ENCODE measurements around a stretch of chr16.

DNA sequence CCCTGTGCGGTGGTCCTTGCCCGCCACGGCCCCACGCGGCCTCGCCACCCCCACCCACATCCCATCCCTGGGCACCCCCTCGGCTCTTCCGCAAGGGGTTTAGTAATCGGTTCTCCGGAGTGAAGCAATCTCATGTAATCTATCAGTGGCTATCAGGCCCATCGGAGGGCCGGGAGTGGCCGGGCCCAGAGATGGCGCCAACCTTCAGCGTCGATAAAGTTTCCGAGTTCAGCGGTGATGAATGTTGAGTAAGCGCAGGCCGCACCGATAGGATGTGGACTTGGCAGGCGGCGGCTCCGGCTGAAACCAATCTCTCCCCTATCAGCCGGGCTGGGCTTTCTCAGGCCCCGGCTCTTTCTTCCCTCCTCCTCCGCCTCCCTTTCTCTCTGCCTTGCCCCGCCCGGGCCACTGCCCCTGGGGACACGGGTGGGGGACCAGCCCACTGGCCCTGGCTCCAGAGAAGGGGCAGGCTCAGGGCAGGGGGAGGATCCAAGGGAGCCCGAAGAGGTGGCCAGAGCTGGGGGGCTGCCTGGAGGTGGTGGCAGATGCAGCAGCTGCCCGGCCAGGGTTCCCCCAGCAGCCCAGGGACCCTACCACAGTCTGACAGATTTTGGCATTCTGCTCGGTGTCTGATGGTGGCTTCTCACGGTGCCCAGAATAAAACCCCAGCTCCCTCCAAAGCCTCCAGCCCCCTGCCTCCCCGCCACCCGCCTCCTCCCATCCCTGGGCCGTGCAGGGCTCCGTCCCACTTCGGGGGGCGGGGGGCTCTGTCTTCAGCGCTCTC lies 20.9 kb downstream of the ZFPM1 start:
- RRBS: 98% methylated on average over 4 of the region's 41 CpGs

DNA sequence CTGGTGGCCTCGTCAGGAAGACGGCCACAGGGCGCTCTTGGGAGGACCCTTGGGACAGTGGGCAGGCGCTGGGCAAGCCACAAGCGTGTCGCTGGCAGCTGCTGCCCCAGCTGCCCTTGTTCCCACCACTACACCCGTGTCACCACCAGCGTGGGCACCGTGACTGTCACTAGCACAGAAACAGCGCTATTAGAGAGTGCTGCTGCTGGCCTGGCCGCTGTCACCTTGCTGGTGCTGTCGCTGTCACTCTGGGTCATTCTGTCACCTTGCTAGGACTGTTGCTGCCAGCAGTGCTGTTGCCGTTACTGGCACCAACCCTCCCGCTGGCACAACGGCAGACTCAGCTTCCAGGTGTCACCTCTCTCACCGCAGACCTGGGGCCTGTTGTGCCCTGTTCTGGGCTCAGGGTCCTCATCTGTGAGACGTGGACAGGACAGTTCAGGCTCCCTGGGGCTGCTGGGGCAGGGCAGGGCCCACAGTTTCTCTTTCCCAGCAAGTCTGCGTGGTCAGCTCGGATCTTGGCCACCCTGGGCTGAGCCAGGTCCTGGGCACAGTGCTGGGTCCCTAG lies 47.3 kb downstream of the ZFPM1 start:
- RRBS: no CpG with 5 or more reads among the region's 19 CpGs

GRCh38 chr16:88536722-88537270 lies 33.4 kb upstream of the ZC3H18 start:
- RRBS: no CpG with 5 or more reads among the region's 14 CpGs

DNA sequence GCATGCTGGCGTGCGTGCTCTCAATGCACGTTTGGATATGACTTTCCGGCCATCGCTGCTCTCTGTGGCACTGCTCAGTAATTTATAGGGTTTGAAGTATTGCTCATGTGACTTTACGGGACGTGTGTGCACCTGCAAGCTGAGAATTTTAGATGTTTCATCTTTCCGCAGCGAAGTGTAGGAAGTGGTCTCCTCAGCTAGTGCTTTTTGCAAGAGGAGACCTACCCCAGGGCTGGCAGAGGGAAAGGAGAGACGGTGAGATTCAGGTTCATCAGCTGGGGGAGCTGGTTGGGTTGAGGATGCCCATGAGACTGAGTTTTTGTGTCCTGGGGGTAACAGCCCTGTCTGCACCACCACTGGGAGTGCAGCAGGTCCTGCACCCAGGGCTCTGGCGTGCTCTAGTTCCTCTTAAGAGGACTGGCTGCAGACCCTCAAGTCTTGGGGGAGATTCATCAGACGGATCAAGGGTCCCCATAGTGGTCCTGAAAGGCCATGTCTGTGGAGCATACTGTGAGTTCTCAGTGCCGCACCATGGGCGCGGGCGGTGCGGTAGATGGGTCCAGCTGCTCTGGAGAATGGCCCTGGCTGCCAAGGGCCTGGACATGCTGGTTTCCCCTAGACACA lies 8.9 kb downstream of the ZC3H18 start:
- RRBS: no CpG with 5 or more reads among the region's 17 CpGs

DNA sequence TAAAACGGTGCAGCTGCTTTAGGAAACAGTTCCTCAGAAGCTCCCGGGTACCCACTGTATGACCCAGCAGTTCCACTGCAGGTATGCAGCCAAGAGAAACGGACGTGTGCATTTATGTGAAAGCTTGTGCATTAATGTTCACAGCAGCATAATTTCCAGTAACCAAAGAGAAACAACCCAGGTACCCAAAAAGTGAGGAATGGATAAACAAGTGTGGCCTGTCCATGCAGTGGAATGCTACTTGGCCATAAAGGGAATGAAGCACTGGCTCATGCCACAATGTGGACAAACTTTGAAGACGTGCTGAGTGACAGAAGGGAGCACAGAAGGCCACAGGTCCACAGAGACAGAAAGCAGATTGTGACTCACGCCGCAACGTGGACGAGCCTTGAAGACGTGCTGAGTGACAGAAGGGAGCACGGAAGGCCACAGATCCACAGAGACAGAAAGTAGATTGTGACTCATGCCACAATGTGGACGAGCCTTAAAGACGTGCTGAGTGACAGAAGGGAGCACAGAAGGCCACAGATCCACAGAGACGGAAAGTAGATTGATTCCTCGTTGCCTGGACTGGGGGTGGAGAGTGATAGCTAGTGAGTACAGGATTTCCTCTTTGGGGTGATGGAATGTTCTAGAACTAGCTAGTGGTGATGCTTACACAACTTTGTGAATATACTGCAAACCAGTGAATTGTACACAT lies 19.2 kb downstream of the ZC3H18 start:
- RRBS: no CpG with 5 or more reads among the region's 15 CpGs

DNA sequence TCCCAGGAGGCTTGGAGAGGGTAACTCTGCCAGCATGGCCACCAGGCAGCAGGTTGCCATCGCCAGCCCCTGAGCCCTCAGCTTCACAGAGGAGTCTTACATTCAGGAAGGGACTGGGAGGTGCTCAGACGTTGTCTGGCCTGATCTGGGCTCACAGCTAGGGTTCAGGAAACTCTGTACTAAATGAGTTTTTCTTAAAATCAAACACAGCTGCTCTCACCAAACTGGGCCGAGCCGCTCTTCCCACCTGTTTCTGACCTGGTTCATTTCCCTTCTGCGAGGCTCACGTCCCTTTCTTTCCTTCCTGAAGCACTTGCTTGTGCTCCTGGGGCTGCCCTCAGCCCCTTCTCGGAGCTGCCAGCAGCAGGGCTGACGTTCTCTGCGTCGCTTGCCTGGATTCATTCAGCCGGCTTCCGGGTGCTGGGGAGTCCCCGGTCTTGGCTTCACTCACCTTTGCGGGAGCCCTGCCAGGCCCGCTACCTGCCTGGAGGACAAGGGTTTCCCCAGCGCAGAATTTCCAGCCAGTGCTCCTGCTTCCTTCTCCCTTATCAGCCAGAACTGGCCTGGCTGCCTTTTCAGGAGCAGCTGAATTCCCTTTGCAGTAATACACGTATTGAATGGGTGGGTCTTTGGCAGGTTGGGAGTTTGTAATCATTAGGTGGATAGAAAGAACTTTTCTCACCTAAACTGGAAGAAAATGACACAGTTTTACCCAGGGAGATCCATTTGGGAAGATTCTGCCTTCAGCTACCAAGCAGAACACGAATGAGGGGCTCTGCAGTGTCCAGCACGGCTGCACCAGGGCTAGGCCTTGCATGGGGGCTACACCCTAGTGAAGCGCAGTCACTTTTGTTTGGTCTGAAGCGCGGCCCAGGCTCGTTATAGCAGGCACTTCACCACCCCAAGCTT lies 22.1 kb upstream of the IL17C start:
- RRBS: no CpG with 5 or more reads among the region's 23 CpGs

- RRBS: 3% methylated on average over 39 of the region's 94 CpGs
Observed at GRCh38 chr16:88634068-88635109, 4.0 kb upstream of the IL17C start.

DNA sequence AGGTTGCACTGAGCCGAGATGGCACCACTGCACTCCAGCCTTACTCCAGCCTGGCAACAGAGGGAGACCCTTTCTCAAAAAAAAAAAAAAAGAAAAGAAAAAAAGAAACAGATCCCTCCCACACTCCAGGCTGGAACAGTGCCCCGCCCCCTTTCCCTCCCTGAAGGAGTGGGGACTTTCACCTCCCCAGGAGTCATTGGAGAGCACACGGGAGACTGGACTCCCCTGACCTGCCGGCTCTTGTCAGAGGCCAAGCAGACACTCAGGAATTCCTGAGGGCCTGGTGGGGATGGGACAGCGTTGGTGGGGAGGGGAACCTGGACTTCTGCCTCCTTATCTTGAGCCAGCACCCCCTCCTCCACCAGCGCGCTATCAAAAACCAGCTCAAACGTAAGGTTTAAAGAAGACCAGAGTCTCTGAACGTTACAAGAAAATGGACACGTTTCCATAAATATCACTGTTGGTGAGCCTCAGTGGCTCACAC lies 2.9 kb downstream of the MVD start:
- RRBS: no CpG with 5 or more reads among the region's 10 CpGs

DNA sequence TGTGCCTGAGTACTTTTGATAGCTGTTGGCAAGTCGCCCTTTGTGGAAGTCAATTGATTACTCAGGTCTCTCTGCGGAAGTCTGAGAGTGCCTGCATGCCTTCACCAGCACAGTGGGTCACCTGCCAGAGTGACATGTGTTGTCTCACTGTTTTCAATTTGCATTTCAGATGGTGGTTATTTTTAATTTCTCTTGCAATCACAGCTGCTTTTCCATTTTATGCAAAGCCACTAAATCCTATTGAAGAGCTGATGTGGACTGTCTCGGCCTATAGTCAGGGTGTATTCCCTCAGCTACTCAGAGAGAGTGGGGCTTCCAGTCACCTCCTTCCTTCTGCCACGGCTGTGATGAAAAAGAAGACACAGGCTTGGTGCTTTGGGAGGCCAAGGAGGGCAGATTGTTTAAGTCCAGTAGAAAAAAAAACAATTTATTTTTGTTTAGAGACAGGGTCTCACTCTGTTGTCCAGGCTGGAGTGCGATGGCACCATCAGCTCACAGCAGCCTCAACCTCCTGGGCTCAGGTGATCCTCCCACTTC lies 2.5 kb upstream of the MVD start:
- RRBS: no CpG with 5 or more reads among the region's 5 CpGs

- RRBS: 81% methylated on average over 5 of the region's 31 CpGs
Observed at GRCh38 chr16:88691769-88692613, 5.7 kb upstream of the SNAI3 start.

DNA sequence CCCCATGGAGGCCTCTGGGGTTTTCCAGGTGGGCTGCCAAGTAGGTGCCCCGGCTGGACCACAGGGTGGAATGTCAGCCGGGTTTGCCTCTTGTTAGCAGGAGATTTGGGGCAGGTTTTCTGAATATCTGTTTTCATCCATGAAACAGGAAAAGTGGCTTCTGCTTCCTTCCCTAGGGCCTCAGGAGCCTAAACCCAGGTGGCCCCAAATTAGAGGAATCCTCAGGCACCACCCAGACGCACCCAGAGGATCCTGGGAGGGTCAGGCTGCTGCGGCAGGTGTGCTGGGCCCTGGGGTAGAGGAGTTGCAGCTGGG lies 6.8 kb upstream of the SNAI3 start:
- RRBS: no CpG with 5 or more reads among the region's 4 CpGs

DNA sequence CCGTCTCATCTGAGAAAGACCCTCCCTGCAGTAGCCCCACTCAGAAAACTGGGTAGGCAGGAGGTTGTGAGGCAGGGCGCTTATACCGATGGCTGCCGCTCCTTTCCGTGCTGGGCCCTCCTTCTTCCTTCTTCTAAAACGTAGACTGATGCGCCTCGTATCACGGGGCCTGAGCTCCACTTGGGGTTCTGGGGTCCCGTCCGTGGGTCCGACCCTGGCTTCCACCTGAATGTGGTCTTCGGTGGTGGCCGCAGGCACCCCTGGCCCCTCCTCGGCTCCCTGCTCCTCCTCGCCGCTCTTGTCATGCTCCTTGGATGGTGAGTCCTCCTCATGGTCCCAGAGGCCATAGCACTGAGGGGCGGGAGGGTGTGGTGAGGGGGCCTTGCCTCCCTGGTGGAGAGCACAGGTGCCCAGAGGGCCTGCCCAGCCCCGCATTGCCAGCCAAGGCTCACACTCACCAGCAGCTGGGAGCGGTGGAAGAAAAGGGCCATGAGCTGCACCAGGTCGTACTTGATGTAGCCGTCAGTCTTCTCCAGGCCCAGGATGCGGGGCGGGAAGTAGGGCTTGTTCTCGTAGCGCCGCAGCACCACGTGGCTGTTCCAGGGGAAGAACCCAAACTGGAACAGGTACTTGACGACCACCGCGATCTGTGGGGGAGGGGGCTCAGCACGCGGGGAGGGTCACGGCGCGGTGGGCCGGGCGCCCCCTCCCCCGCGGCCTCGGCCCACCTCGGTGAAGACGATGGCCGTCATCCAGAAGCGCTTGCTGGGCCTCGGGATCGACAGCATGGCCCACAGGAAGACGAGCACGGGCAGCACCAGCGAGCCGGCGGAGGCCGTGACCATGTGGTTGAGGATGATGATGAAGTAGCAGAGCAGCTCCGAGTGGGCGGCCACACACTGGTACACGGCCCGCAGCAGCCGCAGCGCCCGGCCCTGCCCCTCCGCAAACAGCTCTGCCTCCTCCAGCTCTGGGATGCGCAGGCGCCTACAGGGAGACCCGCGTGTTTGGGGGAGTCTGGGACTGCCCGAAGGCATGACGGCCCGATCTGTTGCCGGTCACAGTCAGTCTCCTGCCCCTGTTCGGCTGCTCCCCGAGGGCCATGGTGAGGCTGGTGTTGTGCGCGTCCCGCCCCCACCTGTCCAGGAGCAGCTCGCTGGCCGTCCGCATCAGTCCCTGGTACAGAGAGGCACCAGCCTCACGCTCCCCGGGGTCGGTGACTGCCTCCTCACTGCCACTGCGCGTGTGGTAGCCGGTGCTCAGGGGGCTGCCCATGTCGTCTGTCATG lies 15.2 kb downstream of the CTU2 start:
- RRBS: 93% methylated on average over 5 of the region's 84 CpGs

DNA sequence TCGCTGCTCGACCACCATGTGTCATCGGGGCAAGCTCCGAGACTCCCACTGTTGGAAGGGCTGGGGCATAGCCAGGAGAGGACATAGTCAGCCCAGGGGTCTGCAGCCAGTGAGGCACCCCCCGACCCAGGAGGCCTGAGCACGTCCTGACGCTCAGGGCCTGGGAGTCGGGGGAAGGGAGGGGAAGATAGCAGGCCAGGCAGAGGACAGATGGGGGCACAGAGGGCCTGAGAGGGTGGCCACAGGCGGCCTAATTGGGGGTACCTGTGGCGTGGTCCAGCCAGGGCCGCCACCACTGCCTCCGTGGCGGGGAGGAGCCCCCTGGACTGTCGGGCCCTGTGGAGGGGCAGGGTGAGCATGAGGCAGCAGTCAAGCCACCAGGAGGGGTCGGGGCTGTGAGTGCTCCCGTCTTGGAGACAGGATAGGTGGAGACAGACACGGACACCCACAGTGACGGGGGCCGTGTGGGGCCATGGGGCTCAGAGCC lies 18.5 kb downstream of the CTU2 start:
- RRBS: no CpG with 5 or more reads among the region's 19 CpGs

DNA sequence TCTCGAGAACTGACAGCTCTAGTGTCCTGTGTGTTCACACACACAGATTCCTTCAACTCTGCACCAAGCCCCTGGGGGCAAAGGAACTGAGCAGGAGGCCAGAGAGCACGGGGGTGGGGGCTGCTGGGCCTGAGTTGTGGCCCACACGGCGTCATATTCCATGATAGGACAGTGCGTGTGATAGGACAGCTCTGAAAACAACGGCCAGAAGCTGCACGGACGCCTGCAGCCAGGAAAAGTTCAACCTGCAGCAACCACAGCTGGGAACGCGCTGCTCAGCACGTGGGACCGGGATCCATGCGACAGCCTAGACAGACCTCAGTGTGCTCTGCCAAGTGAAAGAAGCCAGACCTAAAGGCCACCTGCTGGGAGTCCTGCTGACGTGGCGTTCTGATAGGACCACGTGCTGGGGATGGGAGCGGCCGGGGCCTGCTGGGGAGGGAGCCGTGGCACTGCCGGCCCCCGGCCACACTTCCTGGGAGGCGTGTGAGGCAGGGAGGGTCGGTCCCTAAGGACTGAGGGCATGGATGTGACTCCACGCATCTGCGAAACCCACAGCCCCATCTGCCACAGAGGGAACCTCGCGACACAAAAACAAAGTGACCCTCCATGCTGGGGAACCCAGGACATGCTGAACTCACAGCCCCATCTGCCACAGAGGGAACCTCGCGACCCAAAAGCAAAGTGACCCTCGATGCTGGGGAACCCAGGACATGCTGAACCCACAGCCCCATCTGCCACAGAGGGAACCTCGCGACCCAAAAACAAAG lies 21.7 kb downstream of the CTU2 start:
- RRBS: no CpG with 5 or more reads among the region's 32 CpGs

- RRBS: no CpG with 5 or more reads among the region's 26 CpGs
Observed at GRCh38 chr16:88731608-88732398, 25.5 kb downstream of the CTU2 start.

DNA sequence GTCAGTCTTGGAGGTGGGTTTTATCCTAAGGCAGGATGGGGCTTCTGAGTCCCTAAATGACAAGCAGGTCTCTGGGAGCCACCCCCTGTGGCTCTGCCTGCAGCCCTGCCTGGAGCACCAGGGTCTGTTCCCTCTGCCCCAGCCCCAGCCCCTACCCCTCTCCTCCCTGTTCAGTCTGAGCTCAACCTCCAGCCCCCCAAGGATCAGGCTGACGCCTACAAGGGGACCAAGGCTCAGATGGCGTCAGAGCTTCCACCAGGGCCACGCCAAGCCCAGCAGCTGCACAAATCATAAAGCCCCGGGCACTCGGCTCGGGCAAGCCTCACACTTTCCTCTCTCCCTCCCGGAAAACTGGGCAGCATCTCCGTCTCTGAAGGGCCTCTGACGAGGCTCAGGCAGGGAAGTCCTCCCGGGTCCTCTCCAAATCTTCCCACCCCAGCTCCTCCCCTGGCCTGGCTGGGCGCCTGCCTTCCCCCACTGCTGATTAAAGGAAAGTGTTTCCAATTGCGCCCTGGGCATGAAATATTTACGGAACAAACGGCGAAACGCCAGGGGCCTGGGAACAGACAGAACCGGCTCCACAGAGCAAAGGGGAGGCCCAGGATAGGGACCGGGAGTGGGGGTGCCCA lies 38.6 kb downstream of the PIEZO1 start:
- RRBS: 21% methylated on average over 7 of the region's 18 CpGs

GRCh38 chr16:88755165-88756036 lies 29.6 kb downstream of the PIEZO1 start:
- RRBS: 74% methylated on average over 7 of the region's 37 CpGs

DNA sequence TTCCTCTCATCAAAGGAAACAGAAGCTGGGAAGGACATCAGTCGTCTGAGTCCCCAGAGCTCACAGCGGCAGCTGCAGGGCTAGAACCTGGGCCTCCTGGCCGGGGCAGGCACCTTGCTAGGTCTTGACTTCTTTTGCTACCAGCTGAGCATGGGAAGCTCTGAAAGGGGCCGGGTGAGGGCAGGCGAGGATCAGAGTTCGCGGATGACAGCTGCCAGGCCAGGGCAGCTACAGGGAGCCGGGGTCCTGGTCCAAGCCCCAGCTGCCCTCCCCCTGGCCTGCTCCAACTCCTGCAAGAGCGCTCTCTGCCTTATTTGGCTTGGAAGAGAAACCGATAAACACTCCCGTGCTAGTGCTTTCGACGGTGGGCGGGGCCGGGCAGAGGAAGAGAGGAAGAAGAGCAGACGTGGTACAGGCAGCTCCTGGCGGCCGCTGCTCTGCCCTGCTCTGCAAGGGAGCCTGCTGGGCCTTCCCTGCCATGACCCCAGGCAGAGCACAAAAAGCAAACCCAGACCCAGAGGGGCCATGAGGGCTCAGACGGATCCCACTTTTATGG lies 25.8 kb downstream of the PIEZO1 start:
- RRBS: 94% methylated on average over 6 of the region's 19 CpGs

DNA sequence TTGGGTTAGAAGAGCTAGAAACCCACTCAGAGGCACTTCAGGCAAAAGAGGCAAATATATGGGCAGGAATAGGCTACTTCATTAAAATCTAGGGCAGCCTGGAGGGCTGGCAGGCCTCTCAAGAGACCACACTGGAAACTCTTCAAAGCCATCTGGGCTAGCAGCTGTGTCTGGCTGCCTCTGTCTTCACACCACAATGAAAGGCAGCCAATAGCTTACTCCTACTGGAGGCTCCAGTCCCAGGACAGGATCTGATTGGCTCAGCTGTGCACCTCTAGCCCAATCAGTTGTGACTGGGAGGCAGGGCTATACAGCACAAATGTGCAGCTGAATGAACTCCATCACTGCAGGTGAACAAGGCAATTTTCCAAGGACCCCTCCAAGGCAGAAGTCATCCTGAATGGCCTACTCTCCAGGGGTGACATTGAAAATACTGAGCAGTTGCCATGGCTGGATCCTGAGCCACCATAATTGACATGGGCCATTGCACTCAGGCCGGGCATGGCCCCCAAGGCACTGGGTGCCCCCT lies 4.5 kb upstream of the CDT1 start:
- RRBS: no CpG with 5 or more reads among the region's 1 CpG

DNA sequence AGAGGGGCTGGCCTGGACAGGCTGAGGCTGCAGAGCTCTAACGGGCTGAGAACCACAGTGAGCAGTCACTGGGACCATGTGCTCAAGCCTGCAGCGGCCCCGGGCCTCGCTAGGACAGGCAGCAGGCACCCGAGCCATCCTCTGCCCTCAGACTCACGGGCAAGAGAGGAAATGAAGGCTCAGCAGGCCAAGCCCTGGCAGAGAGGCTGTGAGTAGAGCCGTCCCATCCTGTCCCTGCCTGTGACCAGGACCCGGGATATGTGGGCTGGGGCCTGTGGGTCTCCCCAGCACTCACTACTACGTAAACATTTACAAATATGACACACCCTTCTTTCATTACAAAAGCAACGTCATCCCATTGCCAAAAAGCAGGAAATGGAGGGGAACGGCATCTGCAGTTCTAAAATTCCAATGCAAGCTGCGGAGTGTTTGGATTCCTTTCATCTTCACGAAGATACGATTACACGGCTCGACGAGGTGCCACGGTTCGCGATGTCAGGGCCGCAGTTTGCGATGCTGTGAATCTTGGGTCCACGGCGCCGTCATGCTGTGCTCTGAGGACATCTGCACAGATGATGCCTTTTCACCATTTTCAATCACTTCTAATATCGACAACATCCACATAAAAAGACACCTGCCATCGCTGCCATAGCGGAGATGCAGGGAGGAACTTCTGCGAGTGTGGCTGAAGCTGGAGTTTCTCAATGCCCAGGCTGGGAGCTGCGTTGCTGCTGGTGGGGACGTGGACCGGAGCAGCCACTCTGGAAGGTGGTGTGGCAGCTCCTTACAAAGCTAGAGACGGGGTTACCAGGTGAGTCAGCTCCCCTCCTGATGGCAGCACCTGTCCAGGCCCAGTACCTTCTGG lies 6.7 kb upstream of the APRT start:
- RRBS: no CpG with 5 or more reads among the region's 33 CpGs